ENCODE measurements around a stretch of chr22.

GRCh38 chr22:41288118-41288703 lies 2.2 kb upstream of the RANGAP1 start:
- PRO-cap, result no peak
- RAMPAGE, long total RNA, result no peak

GRCh38 chr22:41295330-41295564 lies 6.1 kb upstream of the ZC3H7B start:
- PRO-cap, result no peak
- RAMPAGE, long total RNA, result no peak

GRCh38 chr22:41326934-41327698 lies 25.8 kb downstream of the ZC3H7B start:
- PRO-cap, result no peak
- RAMPAGE, long total RNA, result no peak

GRCh38 chr22:41387107-41387913 lies 5.6 kb downstream of the TEF start:
- PRO-cap, result no peak
- RAMPAGE, long total RNA, result no peak

- PRO-cap, result no peak
- RAMPAGE, long total RNA, result no peak
Observed at GRCh38 chr22:41410166-41410843, 28.6 kb downstream of the TEF start.

- PRO-cap, result no peak
- RAMPAGE, long total RNA, result no peak
Observed at GRCh38 chr22:41434396-41435607, 11.8 kb downstream of the TOB2 start.

- PRO-cap, result bidirectional peak, plus-strand start at chr22:41447279, minus-strand start at chr22:41447170
- RAMPAGE, long total RNA, result no peak
Observed at GRCh38 chr22:41447093-41447446, 469 bp upstream of the TOB2 start.

DNA sequence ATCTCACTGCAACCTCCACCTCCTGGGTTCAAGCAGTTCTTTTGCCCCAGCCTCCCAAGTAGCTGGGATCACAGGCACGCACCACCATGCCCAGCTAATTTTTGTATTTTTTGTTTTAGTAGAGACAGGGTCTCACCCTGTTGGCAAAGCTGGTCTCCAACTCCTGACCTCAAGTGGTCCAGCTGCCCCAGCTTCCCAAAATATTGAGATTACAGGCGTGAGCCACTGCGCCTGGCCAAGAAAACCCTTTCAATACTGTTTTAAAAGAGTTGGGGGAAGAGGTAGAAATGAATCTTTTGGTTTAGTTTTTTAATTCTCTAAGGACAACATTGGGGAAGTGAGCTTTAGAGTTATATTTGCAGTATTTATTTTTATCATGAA lies 9.3 kb downstream of the ACO2 start:
- PRO-cap, result no peak
- RAMPAGE, long total RNA, result no peak

DNA sequence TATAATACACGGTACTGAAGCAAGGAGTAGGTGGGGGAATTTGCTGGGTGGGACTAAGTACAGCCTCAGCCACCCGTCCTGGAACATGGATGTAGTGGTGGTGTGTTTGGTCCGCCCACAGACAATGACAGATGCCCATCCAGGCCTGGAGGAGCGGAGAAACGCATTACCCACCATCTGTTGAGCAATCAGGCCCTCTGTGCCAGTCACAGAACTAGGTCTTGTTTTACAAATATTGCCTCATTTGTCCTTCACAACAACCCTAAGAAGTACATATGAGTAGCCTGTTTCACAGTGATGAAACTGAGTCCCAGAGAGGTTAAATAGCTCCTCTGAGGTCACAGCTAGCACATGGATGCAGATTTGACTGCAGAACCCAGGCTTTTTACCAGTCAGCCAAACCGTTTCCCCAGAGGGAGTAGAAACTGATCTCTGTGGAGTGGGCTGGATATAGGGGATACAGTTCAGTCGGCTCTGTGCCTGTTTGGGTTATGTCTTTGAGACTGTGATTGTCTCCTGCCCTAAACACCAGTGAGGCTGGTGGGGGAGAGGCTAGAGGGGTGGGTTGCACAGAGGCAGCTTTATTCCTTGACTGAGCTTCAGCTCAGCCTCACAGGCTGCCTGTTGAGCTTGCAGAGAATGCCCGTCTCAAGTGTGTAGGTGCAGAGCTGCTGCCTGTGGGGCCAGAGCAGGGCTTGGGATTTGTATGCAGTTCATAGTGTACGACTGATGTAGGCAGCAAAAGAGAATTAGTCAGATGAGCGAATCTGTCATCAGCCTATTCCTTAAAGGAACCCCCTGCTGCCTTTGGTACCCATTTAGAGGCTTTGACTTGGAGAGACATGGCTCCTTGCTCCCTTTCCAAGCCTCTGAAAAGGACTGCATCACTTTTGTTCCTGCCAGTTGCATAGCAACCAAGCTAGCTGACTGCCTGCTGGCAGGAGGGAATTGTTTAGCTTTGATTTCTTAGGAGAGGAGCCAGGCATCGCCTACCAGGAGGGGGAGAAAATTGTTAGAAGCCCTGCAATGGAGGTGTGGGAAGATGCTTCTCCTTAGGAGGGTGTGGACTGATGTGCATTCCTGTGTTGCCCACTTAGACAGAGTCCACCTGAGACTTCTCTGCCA lies 10.6 kb downstream of the ACO2 start:
- PRO-cap, result no peak
- RAMPAGE, long total RNA, result no peak

DNA sequence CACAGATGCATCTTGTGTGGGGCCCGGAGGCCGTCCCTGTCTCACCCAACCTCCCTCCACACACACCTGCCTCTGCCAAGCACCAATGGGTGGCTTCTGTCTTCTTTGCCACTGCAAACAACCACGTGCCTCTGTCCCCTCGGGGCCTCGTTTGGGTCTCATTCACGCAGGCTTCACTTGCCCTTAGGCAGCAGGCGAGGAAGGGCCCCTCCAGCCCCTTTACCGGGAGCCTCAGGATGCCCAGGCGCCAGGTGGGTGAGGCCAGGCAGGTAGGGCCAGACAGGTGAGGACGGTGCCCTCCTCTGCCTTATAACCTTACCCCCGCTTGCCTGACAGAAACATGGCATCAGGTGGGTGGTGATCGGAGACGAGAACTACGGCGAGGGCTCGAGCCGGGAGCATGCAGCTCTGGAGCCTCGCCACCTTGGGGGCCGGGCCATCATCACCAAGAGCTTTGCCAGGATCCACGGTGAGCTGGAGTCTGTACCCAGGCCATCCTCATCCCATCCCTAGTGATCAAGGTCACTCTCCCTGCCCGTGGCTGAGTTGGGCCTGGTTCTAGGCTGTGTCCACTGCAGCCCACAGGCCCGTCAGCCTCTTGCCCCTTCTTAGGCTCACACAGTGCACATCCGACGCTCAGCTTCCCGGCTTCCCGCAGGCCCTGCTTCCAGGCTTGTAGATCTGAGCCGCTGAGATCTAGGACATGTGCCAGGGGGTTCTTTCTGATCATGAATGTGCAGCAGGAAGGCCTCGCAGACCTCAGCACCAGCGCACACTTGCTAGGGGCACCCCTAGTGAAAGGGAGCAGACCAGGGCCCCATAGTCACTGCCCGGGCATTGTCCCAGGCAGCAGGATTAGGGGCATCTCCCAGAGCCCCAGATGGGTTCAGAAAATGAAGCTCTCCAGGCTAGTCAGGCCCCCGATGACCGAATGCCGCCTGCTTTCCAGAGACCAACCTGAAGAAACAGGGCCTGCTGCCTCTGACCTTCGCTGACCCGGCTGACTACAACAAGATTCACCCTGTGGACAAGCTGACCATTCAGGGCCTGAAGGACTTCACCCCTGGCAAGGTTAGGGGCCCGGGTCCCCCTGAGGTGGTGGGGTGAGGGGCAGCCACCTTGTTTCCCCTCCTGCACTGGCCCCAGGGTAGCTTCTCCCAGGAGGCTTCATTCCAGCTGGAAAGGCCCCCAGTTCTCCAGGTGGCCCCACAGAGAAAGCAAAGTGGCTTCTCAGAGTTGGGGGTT lies 16.9 kb downstream of the POLR3H start:
- PRO-cap, result no peak
- RAMPAGE, long total RNA, result no peak

- PRO-cap, result no peak
- RAMPAGE, long total RNA, result no peak
Observed at GRCh38 chr22:41557160-41558222, 3.3 kb upstream of the CSDC2 start.

DNA sequence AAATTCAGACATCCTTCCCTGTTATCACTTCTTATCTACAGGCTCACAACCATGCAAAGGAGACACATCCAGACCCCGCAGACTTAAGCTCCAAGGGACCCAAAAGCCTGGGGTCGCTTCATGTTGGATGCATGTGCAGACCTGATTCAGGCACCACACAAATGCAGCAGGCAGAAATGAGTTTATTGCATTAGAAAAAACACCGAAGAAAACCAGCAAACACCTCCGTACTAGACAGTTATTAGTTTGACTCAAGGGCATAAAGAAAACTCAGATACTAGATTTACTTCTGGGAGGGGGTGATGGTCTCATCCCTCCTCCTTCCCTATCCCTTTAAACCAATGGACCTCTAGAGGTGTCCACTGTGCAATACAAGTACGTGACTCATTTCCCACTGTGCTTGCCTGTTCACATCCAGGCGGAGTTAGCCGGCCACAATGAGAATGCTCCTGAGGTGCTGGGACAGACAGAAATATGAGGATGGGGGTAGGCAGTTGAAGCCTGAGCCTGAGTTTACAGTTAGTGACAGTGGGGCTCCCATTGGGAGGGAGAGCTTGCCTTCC lies 8.3 kb upstream of the PMM1 start:
- PRO-cap, result no peak
- RAMPAGE, long total RNA, result no peak

DNA sequence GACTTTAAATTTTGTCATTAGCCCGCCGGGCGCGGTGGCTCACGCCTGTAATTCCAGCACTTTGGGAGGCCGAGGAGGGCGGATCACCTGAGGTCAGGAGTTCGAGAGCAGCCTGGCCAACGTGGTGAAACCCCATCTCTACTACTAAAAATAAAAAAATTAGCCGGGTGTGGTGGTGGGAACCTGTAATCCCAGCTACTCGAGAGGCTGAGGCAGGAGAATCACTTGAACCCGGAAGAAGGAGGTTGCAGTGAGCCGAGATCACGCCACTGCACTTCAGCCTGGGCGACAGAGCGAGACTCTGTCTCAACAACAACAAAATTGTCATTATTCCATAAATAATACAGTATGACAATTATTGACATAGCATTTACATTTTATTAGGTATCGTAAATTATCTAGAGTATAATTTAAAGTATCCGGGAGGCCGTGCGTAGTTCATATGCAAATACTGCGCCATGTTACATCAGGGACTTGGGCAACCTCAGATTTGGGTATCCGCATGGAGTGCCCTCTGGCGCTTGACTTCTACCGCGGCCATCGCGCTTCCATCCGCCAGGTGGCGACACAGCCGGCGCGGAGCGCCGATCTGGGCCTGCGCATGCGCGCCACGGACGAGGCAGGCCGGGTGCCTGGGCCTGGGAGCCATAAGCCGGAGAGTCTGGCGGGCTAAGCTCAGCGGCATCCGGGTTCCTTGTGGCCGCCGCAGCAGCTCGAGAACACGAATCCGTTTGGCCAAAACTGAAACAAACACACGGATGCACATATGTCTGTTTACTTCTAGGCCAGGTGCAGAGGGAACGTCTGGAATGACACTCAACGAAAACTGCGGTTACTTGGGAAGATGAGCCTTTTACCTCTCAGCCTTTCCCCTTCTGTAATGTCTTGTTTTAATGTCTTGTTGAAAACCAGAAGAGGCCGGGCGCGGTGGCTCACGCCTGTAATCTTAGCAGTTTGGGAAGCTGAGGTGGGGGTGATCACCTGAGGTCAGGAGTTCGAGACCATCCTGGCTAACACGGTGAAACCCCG lies 22.1 kb downstream of the SNU13 start:
- PRO-cap, result bidirectional peak, plus-strand start at position 617 of the sequence, minus-strand start at position 440 of the sequence
- RAMPAGE, long total RNA, result no peak

- PRO-cap, result no peak
- RAMPAGE, long total RNA, result no peak
Observed at GRCh38 chr22:41681643-41682291, 6.9 kb downstream of the SNU13 start.

- PRO-cap, result no peak
- RAMPAGE, long total RNA, result no peak
Observed at GRCh38 chr22:41696662-41697751, 2.3 kb upstream of the MEI1 start.

DNA sequence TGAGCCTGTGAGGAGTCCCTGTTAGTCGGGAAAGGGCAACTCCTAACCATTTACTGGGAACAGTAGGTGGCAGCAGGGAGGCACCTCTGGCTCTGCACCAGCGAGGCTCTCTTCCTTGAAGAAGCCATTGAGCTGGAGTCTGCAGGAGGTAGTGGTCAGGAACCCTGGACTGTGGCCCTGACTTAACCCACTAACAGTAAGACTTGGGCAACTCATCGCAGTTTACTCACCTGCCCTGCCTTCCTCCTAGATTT lies 47.3 kb downstream of the MEI1 start:
- PRO-cap, result unidirectional peak, plus-strand start at position 127 of the sequence
- RAMPAGE, long total RNA, result no peak

GRCh38 chr22:41835987-41837128 lies 3.5 kb downstream of the SREBF2 start:
- PRO-cap, result no peak
- RAMPAGE, long total RNA, result no peak

DNA sequence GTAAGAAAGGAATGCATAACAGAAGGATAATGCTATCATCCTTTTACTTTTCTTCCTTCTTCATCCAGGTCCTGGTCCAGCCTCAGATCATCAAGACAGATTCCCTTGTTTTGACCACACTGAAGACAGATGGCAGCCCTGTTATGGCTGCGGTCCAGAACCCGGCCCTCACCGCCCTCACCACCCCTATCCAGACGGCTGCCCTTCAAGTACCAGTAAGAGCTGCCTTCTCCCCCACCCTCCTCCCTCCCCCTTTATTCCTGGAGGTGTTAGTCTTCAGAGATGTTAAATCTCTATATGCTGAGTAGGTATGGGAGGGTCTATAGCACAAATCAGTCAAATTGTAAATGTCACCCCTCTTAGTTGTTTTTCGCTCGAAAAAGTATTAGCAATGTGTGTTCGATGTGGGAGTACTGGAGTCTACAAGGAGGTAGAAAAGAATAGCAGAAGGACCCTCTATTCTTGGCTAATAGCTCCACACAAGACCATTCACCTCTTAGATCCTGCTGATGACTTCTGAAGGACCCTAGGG lies 38.0 kb downstream of the SREBF2 start:
- PRO-cap, result no peak
- RAMPAGE, long total RNA, result no peak

DNA sequence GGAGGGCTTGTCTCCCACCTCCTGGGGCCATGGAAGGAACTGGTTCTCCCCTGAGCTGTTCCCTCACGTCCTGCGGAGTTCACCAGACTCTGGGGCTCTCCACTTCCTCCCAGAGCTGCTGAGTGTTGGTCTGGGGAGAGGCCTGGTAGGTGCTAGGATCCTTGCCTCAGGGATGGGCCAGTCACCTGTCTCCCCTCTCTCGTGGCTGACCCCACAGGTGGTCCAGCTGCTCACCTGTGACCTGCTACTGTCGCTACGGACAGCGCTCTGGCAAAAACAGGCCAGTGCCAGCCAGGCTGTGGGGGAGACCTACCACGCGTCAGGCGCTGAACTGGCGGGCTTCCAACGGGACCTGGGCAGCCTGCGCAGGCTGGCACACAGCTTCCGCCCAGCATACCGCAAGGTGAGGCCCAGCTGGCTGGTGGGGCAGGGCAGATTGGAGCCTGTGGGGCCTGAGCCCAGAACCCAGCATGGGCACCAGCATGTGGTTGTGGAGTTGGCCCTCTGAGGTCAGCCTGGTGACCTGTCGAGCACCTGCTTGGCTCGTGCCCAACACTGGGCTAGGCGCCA lies 12.0 kb downstream of the SHISA8 start:
- PRO-cap, result no peak
- RAMPAGE, long total RNA, result no peak

- PRO-cap, result no peak
- RAMPAGE, long total RNA, result no peak
Observed at GRCh38 chr22:42282771-42284189, 12.8 kb upstream of the TCF20 start.